Left lobe of liver (tissue), 1 donor: ENCODE data around the gene NLRP9.

DNA sequence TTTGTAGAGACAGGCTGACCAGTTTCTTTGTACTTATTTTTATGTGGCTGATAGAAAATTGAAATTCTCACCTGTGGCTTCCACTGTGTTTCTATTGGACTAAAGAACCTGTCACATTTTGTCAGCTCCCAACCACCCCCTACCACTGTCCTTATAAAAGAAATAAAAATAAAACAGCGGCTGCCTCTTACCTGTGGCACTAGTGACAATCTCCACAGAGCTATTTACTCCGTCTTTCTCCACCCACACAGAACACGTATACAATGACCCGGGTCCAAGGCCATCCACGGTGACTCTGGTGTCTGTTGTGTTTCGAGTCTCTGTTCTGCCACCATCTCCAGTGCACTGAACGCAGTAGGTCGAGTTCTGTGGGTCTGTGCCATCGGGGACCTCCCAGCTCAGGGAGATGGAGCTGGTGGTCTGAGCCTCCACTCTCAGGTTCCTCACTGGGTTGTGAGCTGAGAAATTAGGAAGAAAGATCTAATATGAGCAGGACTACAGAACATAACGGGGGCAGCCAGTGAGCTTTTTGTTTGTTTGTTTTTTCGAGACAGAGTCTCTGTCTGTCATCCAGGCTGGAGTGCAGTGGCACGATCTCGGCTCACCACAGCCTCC, 5.6 kb downstream of the PTPRH start:
- PRO-cap, result no peak

DNA sequence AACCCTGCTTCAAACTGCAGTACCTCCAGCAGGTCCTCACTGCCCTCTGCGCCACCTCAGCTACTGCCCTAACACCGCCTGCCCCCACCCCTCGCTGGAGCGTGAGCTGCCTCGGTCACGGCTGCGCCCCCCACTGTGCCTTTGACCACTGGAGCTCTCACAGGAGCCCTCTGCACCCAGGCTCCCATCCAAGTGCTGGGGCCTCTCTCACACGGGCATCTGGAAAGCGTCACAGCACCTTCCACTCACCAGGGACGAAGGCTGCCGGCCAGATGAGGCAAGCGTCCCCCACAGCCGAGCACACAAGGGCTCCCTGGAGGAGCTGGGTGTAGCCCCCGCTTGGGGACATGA, 646 bp downstream of the TMEM86B start:
- PRO-cap, result bidirectional peak, plus-strand start at position 271 of the sequence, minus-strand start at position 135 of the sequence

- PRO-cap, result no peak
Observed at GRCh38 chr19:55230351-55231304, 2.1 kb upstream of the TMEM86B start.

DNA sequence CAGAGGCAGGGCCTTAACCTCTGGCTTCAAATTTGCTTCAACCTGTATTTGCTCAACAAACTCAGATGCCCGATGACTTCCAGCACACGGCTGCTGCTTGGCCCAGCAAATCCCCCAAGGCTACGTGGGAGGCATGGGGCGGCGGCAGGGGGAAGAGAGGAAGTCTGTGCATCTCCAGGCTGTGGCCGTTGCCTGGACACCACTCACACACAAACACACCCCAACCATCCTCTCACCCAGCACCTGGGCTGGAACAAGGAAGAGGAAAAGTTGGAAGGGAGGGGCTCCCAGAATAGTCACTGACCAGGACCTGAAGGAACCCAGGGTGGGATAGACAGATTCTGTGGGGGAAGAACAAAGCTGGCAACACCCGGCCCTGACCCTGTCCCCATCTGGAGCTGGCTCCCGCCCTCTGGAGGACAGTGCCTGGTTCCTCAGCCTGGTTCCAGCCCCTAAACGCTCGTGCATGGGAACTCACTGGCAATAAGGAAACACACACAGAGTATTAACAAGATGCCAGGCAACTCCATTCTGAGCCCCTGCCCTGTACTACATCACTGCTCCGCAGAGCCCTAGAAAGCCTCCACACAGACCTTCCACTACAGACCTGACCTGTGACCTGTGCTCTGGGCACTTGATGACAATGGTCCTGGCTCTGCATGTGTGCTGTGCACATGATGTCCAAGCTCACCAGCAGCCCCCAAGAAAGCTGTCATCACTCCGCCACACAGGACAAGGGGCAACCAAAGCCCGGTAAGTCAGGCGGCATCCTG, 11.1 kb downstream of the PPP6R1 start:
- PRO-cap, result no peak

DNA sequence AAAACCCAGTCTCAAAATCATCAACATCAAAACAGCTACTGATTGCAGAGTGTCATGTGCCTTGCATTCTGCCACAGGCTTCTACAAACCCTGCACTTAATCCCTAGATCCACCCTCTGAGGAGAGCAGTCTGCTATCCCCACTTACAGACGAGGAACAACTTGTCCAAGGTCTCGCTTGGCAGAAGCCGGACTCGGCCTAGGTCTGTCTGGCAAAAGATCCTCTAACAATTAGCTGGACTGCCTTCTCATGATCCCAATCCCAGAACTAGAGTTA, 2.1 kb downstream of the PPP6R1 start:
- PRO-cap, result no peak

DNA sequence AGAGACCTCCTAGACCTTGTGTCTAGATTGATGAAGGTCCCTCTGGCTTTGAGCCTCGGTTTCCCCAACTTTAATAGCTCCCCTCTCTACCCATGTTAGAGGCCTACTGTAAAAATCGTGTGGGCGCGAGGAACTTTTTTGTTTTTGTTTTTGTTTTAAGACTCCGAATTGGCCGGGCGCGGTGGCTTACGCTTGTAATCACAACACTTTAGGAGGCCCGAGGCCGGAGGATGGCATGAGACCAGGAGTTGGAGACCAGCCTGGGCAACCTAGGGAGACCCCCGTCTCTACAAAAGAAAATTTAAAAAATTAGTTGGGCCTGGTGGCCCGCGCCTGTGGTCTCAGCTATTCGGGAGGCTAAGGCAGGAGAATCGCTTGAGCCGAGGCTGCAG, 736 bp upstream of the PPP6R1 start:
- PRO-cap, result no peak

DNA sequence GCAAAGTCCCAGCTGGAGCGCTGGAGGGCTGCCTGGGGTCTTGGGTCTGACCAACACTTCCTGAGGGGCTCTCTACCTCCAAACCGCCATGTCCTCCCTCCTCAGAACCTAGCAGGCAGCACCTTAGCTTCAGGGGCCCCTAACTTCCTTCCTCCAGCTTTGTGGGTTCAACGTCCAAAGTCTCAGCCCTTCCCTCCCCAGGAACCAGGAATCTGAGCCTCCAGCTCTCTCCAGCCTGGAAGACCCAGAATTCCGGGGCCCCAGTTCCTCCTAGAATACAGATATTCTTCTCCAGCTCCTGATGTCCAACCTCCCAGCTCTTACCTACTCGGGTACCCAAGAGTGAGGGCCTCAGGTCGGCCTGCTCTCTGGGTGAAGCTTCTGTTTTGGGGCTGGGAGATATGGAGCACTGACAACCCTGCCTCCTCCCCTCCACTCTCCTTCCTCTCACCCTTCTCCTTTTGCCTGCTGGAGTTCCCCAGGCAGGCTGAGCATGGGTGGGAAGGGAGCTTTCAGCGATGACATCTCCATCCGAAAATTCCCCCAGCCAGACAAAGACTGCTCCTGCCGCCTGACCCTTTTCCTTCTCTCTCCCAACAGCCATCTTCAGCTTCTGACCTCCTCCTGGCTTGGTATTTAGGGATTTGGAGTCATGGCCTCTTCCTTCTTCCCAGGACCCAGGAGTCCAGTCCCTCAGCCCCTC, 3.5 kb downstream of the TMEM150B start:
- PRO-cap, result no peak

DNA sequence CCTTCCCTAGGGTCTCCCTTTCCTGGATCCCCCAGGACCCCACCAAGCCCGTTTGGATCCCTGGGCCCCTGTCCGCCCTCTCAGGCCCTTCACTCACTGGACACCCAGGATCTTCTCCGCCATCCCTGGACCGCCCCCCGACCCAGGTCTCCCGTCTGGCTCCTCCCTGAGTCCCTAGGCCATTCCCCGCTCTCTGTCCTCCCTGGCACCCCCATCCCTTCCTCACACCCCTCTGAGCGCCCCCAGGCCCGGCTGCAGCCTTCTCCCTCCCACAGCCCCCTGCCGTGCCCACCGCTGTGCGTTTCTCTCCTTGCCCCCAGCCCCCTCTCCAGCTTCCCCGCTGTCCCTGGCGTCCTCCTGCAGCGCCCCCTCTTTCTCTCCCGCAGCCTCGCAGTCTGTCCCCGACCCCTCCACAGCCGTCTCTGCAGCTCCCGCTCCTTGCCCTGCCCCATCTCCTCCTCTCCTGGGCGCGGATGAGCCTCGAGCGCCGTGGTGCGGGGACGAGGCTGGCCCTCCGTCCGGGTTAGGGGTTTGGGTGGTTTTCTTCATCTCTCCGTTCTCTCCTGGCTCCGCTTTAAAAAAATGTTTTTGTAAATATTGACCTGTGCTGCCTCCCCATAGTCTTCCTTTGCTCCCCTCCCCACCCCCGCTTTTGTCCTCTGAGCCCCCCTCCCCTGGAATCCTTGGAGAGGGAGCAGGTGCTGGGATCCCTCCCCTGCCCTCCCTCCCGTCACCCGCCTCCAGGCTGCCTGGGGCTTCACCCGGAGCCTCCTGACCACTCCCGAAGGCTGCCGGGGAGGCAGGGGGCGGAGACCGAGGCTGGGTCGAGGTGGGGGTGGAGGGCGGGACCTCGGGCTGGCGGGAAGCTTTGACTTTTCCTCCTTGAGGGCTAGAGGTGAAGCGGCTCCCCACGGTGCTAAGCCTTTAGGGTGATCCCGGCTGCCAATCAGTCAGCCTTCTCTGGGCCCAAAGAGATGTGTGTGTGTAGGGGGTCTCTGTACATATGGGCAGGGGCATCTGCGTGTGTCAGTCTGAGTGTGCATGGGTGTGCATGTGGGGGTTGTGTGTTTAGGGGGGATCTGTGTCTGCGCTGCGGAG, 1.2 kb downstream of the KMT5C start:
- PRO-cap, result no peak

- PRO-cap, result no peak
Observed at GRCh38 chr19:55374127-55374886, 2.3 kb upstream of the TMEM190 start.

DNA sequence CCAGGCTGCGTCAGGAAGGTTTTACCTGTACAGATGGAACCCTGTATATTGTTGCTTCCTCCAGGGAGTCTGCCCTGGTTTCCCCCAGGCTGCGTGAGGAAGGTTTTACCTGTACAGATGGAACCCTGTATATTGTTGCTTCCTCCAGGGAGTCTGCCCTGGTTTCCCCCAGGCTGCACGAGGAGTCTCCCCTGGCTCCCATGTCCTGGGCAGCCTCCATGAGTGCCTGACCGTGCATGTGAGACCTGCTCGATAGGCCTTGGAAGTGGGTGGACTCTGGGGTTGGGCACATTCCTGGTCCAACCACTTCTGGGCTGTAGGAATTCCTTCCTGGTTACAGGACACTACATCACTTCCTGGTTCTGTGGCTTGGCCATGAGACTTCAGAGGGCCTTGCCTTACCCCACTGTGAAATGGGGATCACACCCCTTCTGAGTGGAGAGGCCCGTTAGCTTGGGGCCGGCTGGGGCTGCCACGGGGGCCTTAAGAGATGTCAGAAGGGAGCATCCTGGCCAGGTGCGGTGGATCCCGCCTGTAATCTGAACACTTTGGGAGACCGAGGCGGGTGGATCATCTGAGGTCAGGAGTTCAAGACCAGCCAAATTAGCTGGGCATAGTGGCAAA, 4.0 kb upstream of the ZNF628 start:
- PRO-cap, result no peak

GRCh38 chr19:55579815-55580686, 597 bp downstream of the ZNF579 start:
- PRO-cap, result no peak

GRCh38 chr19:55581668-55582558, 1.3 kb upstream of the ZNF579 start:
- PRO-cap, result no peak

DNA sequence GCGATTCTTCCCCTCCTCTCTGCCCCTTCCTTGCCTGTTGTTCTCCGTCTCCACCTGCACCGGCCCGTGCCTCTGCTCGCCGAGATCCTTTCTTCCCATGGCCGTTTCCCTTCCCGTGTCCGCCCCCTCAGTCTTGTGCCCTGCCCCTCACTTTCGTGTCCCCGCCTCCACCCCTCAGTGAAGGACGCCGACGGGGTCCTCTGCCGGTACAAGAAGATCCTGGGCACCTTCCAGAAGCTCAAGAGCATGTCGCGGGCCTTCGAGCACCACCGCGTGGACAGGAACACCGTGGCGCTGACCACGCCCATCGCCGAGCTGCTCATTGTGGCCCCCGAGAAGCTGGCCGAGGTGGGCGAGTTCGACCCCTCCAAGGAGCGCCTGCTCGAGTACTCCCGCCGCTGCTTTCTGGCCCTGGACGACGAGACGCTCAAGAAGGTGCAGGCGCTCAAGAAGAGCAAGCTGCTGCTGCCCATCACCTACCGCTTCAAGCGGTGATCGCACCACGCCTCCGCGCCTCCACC, 2.5 kb upstream of the U2AF2 start:
- PRO-cap, result no peak

GRCh38 chr19:55678075-55678988, 3.3 kb downstream of the EPN1 start:
- PRO-cap, result no peak

DNA sequence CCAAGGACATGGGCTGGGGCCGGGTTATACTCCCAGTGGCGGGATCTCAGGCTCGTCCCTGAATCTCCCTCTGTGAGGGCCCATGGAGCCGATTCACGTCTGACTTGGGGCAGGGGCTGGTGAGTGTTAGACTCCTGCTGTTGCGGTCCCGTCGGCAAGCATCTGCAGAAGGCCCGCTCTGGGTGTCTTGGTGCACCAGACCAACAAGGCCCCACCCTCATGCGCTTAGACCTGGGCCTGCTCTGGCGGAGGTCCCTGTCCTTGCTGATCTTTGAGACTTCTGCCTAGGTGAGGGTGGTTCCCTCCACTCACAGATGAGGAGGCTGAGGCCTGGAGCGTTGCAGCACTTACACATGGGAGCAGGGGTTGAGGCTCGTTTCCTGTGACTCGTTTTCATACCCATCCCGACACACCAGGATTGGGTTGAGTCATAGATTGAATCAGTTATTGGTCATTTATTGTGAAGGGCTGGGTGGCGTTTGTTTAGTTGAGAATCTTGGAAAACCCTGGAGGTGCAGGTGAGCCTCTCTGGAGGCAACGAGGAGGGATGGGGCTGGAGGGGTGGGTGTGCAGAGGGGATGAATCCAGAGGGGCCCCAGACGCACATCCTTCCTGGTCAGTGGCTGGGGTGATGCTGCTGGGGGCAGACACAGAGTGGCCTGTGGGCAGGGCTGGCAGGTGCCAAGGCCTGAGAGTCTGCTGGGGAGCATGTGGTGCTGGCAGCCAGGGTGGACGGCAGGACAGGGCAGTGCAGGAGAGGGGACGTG, 4.5 kb downstream of the EPN1 start:
- PRO-cap, result no peak

DNA sequence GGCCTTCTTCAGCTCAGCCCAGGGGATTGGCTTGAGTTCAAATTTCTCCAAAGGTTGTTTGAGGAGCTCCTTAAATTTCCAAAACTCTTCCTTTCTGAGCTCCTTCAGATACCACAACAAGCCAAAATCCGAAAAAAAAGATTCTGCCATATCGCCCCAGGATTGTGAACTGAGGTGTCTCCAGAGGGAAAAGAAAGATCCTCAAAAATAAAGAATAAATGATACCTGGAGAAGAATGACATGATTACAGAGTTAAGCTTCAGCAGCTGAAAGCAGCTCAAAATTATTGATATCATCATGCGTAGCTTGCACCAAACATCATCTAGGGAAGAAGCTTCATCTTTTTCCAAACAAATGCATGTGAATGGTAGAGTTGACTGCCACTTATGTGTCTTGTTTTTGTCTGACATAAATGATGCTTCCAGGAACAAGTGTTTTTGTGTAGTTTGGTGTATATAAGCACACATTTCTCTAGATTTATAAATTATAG, at the start of gene NLRP9:
NLRP9 (minus strand) TSS at position 178 of the 490 bp plus-strand sequence.
- PRO-cap, result no peak

GRCh38 chr19:56106233-56106881, 14.7 kb downstream of the ZNF787 start:
- PRO-cap, result no peak

DNA sequence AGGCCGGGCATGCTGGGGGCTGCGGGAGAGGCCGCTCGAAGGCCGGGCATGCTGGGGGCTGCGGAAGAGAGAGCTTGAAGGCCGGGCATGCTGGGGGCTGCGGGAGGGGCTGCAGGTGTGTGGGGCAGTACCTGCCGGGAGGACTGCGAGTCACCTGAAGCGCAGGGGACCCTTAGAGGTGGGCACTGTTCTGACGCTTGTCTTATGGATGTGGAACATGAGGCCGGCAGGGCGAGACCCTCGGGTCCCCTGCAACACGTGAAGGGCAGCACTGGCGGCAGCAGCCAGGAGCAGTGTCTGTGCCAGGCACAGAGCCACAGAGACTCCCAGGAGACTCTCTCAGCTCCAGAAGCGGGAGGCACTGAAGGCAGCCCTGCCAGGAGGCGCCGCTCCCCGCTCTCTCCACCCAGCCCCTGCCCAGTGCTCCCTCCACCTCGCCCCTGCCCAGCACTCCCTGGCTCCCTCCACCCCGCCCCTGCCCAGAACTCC, 13.2 kb downstream of the ZNF787 start:
- PRO-cap, result no peak

DNA sequence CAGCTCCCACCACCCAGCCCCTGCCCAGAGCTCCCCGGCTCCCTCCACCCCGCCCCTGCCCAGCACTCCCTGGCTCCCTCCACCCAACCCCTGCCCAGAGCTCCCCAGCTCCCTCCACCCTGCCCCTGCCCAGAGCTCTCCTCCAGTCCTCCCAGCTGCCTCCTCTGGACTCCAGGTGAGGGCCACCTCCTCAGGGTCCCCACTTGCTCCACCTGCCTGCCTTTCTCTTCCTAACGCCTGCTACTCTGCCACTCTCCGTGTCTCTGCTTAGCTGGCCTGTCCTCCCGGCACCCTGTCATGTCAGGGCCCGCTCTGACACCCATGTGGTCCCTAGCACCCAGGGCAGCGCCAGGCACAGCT, 12.8 kb downstream of the ZNF787 start:
- PRO-cap, result no peak

DNA sequence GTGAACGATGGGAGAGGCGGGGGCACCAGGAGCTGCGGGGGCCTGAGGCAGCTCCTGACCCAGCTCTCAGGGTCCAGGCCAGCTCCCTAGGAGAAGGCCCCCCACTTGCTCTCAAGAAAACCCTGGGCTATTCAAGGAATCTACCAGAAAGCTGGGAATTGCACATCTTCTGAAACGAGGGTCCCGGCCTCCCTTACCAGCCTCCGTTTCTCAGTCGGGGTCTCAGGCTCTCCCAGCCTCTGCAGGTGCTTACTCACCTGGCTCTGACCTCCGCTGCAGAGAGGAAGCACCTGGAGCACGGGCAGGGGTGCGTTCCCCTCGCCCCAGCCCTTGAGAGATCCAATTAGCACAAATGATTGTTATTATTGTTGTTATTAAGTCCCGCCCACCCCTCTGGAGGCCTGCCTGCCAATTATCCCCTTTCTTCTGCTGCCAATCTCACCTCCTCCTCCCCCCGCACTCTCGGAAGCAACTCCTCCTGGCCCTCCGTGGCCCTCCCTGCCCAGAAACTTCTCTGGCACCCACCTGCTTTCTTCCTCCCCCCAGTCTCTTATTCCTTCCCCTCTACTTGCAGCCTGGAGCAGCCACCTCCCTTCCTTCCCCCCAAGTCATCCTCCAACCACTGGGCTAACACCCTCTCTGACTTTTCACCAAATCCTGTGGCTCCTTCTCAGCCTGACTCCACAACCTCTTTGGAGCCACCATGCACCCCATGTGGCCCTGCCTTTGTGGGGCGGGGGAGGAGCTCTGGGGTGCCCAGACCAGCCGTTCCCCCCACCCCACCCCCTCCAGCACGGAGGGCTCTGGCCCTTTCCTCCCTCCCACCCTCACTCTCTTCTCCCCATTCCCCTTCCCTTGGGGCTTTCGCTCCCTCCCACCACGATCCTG, 8.7 kb downstream of the ZNF787 start:
- PRO-cap, result no peak